Iris pigment epithelial cell (primary cell): Measurements from ENCODE around the genes FAM81A and FOXB1.

DNA sequence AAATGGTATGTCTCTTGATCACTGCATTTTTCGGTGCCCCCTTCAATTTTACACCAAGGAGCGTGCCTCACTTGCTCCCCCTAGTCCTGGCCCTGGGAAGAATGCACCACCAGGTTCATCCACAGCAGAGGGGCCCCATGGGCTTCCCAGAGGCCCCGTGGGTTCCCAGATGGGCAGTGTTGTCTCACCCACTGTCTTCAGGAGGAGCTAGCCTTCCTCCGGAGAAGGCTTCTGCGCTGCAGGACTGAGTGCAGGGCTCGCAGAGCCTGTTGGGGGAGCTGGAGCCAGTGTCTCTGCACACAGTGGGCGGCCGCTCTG lies 45.9 kb downstream of the POLR2M start:
- RRBS, result no CpG with 5 or more reads among the region's 8 CpGs

GRCh38 chr15:58228771-58229089 lies 90.5 kb downstream of the AQP9 start:
- RRBS, result no CpG with 5 or more reads among the region's 1 CpG

DNA sequence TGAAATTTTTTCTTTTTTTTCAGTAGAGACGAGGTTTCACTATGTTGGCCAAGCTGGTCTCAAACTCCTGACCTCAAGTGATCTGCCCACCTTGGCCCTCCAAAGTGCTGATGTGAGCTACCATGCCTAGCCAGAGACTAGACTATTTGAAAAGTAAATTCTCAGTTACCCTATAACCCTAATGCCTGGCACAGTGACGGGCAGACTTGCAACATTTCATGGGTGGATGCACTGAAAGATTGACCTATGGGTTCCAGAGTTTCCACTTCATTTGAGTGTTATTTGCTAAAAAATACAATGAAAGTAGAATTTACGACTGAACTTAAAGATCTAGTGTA lies 45.7 kb upstream of the LIPC start:
- RRBS, result no CpG with 5 or more reads among the region's 3 CpGs

- RRBS, result no CpG with 5 or more reads among the region's 6 CpGs
Measured at GRCh38 chr15:58476072-58476771, 44.4 kb downstream of the LIPC start.

- RRBS, result no CpG with 5 or more reads among the region's 6 CpGs
Measured at GRCh38 chr15:58574458-58575110, 142.8 kb downstream of the LIPC start.

GRCh38 chr15:58731729-58732103 lies 17.8 kb downstream of the ADAM10 start:
- RRBS, result no CpG with 5 or more reads among the region's 2 CpGs

DNA sequence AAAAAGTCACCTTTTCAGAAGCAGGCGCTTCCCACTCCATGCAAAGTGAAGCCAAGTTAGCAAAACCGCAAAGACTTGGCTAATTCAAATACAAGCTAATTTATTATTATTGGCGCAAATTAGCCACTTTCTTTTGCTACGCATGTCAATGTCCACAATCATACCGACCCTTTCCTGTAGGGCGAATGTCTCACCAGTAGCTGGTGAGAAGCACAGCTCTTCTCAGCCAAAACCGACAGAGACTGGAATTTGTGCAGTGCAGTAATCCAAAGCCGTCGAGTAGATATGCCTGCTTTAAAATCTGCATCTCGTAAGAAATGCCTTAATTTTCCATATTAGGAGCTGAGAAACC lies 657 bp upstream of the MINDY2 start:
- RRBS, result no CpG with 5 or more reads among the region's 10 CpGs

DNA sequence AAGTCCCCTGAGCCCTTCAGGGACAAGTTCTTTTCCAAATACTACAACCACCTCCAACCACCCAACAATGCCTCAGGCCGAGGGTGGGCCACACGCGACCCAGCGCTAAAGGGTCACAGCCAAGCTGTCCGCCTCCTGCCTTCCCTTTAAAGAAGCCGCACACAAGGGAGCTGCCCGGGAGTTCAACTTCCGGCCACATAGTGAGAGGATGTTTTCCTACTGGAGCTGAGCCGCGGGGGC lies 361 bp upstream of the MINDY2 start:
- RRBS, result 0% methylated on average over 3 of the region's 10 CpGs

DNA sequence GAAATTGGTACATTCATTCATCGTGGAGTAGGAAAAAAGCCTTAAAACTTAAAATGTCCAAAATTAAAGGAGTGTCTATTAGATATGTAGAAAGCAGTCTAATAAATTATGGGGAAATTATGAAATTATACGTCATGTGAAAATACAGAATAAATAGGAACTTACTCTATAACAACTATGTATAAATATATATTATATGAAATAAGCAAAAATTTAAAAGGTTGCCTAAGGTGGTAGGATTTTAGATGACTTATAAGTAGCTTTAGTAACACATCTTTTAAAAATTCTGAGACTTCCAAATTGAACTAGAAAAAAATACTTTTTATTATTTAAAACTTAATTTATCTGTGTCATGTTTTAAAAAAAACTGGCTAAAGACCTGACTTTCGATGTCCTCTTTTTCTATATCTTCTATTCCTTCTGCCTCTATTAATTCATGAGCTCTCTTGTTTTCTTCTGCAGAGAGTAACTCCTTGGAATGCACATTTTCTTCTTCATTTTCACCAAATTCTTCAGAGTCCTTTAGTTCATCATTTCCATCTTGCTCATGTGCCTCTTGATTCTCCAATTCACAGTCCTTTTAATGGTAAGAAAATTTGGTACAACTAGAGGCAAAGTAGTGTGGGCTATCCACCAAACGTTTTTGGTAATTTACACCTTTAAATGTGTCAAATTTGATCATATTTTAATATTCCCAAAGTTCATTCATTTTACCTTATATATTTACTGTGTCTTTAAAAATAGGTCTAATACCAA lies 20.2 kb downstream of the SLTM start:
- RRBS, result no CpG with 5 or more reads among the region's 4 CpGs

DNA sequence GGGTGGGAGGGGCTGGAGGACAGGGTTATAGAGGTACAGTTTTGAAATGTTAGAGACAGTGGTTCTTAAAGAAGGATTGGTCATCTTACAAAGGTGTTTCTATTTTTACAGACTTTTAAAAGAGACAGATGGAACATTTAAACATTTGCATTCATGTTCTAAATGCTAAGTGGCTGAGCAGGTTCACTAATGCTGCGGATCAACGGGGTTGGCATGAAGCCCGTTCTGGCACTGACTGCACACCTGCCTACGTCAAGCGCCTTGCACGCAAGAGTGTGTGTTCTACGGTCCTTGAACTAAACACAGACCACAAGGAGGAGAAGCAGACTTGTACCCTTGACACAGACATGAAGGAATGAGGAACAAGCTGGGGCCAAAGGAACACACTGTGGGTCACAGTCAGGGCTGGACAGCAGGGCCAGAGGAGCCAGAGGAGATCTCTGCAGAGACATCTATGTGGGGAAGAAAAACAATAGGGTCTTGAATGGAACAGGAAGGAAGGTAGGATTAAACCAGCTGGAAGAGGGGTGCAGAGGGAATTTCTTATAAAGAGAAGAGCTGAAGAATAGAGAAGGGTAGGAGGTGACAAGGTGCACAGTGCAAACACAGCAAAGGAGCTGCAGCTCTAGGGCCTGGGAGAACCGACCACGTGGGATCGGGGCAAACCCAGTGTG lies 47.9 kb upstream of the LDHAL6B start:
- RRBS, result no CpG with 5 or more reads among the region's 10 CpGs

DNA sequence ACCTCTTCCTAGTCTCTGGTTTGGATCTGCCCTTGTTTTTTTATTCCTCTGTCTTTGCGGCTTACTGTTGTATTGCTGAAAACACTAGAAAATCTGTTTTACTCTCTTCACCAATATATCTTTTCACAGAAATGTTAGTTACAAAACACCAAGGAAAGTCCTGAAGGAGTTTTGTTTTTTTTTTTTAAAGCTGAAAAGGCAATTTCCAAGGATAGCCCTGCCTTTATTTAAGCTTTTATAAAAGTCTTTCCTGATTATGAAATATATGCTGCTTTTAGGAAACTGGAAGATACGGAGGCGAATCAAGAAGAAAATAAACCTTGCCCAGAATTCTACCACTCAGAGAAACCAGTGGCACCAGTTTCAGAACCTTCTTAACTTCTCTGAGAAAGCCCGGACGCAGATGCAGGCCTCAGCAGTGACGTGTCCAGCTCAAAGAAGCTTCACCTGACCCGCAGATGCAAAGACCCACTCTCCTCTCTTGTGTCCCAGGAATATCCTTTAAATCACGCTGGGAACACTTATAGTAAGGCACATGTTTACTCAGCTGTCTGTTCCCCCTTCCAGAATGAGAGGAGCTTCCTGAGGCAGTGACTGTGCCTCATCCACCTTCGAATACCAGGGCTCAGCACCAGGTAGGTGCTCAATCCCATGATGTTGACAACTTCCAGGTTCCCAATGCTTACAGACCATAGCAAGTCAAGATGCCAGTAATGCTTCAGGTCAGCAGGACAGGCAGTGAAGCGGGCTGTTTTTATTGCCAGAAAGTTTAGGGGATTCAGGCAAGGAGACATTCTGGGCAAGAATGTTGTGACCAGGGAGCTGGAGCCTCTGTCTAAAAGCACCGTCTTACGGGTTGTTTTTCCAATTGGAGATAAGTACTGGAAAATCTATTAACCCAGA lies 40.0 kb upstream of the LDHAL6B start:
- RRBS, result no CpG with 5 or more reads among the region's 12 CpGs

- RRBS, result no CpG with 5 or more reads among the region's 19 CpGs
Measured at GRCh38 chr15:59178139-59178754, 28.4 kb upstream of the LDHAL6B start.

DNA sequence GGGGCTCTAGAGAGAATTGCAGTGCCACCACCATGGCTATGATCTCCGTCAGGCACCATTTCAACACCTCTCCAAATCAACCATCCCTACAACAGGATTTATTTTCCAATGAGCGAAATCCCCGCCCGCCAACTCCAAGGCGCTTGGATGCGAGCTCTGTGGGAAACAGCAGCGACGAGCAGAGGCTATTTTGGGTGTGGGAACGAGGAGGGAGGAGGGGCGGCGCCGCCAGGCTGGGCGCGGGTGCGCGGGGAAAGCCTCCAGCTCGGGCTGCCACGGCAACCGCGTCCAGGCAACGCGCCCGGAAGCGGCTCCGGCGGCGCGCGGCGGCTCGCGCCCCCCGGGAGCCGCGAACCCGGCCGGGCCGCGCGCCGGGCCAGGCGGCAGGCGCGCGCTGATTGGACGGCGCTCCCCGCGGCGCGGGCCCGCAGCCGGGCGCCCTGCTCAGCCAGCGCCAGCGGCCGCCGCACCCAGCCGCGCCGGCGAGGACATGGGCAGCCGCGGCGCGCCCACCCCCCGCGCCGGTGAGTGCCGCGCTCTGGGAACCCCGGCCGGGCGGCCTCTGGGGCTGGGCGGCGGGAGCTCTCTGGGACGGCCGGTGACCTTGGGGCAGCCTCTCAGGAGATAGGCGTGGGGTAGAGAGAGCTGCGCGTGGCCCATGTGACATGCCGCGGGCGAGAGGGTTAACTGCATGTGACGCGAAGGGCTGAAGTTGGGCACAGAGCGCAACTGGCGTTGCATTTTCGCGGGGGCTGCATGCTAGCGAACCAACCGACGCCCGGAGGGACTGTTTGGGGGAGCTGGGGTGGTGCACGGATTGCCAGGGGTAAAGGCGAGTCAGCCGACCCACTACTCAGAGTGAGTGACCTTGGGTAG lies at the start of gene FAM81A:
TSS of gene FAM81A (plus strand) at position 428 of the 876 bp plus-strand sequence.
- RRBS, result 2% methylated on average over 35 of the region's 97 CpGs

GRCh38 chr15:59528848-59529383 lies 82.7 kb upstream of the GCNT3 start:
- RRBS, result no CpG with 5 or more reads among the region's 9 CpGs

- RRBS, result no CpG with 5 or more reads among the region's 2 CpGs
Measured at GRCh38 chr15:59537416-59537715, 74.2 kb upstream of the GCNT3 start.

DNA sequence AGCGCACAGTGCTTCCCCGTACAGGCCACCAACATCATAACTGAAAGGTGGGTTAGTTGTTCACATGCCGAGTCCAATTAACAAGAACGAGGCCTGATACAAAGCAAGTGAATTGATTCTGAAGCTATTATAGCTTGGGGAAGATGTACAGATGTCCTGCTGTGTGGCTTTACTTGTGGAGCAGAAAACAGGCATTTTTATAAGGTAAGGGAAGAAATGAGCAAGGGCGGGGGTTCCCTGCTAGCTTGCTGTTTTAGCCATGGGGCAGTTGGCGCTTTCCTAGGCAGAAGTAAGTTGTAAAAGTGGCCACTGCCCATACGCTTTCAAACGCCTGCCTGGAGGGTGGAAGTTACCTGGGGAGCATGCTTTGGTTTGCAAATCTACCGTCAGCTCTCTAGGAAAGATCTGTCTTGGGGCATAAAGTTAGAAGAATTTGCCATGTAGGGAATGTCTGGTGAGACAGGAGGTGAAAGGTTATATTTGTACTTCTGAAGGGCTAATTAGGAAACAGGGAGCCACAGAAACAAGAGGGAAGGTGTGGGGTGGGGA lies 62.4 kb upstream of the GCNT3 start:
- RRBS, result no CpG with 5 or more reads among the region's 9 CpGs

DNA sequence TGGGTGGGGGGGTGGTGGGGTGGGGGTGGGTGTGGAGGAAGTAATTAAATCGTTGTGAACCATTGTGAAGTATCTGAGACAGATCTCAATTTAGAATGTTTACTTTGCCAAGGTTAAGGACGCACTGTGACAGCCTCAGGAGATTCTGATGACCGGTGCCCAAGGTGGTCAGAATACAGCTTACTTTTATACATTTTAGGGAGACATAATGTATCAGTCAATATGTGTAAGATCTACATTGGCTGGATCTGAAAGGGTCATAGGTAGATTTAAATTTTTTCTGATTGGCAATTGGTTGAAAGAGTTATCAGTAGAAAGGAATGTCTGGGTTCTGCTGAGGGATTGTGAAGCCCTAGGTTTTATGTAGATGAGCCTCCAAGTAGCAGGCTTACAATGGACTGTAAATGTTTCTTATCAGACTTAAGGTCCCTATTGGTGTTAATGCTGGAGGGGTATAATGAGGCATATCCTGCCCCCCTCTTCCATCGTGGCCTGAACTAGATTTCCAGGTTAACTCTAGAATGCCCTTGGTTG lies 61.9 kb upstream of the GCNT3 start:
- RRBS, result no CpG with 5 or more reads among the region's 4 CpGs

- RRBS, result no CpG with 5 or more reads among the region's 1 CpG
Measured at GRCh38 chr15:59685743-59686342, 3.3 kb downstream of the BNIP2 start.

DNA sequence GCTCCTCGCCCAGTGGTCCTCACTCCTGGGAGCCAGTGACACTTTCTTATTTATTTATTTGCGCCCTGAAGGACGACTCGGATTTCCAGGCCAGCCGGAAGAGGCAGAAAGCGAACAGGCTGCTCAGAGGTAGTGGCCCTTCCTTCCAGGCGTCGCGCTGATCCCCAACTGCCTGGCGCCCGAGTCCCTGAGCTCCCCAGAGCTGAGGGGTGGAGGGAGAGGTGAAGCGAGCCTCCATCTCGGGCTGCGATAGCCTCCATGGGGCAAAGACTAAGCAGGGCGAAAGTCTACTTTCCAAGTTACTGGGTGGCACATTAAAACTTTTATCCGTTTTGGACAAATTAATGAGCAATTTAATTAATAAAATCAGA lies 9.9 kb upstream of the FOXB1 start:
- RRBS, result no CpG with 5 or more reads among the region's 16 CpGs

DNA sequence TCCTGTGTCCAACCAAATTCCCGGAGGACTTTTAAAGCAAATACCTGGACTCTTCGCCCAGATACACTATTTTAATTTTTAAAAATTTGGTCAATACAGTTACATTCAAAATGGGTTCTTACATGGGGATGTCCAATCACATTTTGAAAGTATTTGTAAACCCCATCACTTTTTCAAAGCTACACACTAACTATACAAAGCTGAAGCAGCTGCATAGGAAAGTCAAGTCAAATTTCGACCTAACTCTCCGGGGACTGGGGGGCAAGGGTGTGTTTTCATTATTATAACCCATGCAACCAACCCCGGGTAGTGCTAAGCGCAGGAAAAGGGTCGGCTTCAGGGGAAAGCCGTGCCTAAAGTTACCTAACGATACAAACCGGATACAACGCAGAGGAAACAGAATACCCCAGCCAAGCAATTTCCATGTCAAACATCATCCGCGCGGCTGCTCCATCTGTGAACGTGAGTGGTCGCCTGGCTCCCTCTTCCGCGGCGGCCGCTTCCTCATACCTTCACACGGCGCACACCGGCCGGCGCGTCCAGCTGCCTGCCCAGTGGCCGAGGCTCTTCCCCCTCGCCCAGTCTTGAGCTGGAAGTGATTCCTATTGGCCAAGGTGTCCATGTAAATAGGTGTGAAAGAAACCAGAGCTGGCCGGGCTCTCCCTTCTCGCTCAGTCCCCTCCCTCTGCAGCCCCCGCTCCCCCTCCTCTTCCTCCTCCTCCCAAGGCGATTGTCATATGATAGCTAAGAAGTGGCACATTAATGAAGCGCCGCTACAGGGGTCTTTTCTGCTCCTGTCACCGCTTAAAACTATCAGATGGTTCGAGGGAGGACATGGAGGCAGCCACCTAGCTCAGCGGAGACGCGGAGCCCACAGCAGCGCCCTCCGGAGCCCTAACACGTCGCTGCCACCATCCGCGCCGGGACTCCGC lies at the start of gene FOXB1:
TSS of gene FOXB1 (plus strand) at position 813 of the 932 bp plus-strand sequence.
- RRBS, result 9% methylated on average over 10 of the region's 47 CpGs